Epithelial cell of proximal tubule (primary cell): Measurements from ENCODE around the gene THEGL.

GRCh38 chr4:52862387-52863053 is 403 bp downstream of the RASL11B start:
- RAMPAGE, long total RNA: no peak
- RRBS: 3% methylated on average over 16 of the region's 58 CpGs

GRCh38 chr4:52863054-52863573 is 997 bp downstream of the RASL11B start:
- RAMPAGE, long total RNA: no peak
- RRBS: no CpG with 5 or more reads among the region's 11 CpGs

DNA sequence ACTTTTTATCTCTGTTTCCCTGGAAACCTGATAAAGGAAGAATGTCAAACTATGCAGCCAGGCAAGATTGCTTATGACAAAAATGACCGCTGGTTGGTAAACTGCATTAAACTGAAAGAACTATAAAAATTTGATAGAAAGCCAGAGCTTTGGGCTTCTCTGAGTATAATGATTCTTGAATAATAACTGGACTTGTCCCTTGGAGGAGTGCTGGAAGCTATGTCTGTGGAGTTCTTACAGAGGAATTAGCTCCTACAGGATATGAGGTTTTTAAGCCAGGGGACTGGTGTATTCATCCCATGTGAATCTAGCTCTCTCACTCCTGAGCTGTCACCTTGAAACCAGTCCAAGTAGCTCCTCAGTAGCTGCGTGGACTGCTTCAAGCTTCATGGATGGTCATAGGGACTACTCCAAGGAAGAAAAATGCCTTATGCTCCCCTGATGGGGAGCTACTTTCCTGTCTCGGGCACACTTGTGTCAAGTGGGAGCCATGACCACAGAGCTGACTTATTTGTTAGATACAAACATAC is 52.1 kb downstream of the RASL11B start:
- RAMPAGE, long total RNA: no peak
- RRBS: no CpG with 5 or more reads among the region's 3 CpGs

DNA sequence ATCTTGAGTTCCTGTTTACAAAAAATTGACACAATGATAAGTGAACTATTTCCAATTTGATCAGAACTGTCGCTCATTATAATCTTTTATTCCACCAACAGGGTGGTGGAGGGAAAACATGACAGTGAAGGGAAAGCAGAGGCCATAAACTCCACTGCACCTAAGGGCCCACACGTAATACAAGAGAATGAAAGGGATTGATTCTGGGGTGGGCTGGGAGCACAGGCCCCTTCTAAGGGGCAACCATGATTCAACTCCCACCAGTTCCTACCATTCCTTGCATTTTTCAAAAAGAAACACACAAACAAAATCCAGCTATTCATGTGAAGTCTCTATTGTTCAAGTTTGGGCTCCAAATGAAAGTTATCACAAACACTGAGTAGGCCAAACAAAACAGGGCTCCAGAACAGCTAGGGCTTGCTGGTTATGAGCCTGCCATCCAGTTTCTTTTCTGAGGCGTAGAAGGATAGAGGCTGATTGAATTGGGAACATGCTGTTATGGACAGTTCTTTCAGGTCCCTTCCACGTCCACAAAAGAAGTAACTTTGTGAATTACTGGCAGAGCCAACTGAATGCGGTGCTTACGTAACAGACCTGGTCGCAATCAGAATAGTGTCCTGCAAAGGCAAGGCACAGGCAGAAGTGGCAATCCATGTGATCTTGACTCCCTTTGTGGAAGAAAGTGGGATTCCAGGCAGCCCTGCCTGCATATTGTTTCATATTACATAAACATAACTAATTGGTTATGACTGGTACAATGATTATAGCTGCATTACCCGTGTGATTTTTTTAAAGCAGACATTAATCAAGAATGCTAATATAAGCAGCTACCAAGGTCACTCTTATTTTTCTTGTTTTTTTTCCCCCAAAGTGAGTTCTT is 244.5 kb downstream of the SCFD2 start:
- RAMPAGE, long total RNA: no peak
- RRBS: no CpG with 5 or more reads among the region's 8 CpGs

- RAMPAGE, long total RNA: no peak
- RRBS: no CpG with 5 or more reads among the region's 2 CpGs
Measured at GRCh38 chr4:53513591-53514120, 77.6 kb downstream of the LNX1 start.

DNA sequence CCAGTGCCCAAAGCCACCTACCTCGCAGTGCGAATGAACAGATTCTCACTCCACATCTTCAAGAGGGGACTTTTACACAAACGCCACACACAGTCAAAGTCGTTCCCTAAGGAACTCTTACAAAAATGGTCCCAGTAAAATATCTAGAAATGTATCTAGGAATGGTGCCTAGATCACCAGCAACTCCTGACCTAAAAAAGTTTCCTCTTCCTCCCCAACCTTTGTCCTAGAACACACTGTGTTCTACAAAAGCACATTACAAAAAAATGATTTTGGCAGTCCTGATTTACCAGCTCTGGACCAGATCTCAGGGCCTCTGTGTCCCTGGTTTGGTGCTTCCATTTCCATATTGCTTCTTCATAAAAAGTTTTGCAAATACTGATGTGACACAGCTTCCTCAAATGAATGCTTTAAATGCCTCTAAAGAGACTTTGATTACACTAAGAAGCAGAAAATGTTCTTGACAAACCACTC is 55.0 kb downstream of the LNX1 start:
- RAMPAGE, long total RNA: no peak
- RRBS: no CpG with 5 or more reads among the region's 4 CpGs

- RAMPAGE, long total RNA: no peak
- RRBS: no CpG with 5 or more reads among the region's 12 CpGs
Measured at GRCh38 chr4:53905899-53906334, 158.5 kb downstream of the CHIC2 start.

DNA sequence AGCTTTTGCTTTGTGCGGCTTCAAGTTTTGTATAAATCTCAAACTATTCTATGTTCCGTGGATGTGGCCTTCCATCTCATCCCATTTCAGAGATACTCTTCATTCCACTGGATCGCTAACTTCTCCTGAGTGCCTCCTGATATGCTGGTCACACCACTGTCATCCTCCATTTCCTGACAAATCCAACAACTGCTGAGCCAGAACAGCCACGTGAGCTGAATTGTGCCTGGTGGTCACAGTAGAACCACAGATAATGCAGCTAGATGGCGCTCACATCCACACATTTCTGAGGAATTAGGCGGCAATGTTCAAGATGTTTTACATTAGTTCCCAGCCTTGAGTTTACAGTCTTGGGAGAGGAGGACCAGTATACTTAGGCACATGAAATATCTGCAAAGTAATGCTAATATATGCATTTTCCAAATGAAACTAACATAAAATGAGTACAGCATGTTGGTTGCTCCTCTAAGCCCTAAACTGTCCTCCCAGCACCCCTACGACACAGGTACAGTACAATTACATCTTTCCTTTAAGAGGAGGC is 134.4 kb downstream of the CHIC2 start:
- RAMPAGE, long total RNA: no peak
- RRBS: no CpG with 5 or more reads among the region's 7 CpGs

DNA sequence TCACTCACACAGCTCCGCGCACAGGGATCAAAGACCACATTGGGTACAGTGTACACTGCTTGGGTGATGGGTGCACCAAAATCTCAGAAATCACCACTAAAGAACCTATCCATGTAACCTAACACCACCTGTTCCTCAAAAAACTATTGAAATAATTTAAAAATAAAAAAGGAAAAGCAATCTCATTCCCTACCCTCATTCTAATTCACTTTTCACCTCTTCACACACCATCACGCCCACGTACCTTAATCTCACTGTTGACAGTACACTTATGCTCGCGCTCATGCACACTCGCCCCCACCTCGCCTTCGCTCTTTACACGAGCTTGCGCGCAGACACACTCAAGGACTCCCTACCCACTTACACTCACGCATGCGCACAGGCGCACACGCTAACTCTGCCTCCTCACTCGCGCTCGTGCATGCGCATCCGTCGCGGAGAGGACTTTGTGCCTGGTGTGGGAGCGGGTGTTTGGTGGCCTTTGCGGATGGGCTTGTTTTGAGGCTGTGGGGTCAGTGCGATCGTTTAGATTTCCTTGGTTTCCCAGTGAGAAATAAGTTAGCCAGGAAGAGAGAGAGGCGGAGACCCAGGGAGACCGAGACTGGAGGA is 8.3 kb upstream of the GSX2 start:
- RAMPAGE, long total RNA: no peak
- RRBS: no CpG with 5 or more reads among the region's 29 CpGs

DNA sequence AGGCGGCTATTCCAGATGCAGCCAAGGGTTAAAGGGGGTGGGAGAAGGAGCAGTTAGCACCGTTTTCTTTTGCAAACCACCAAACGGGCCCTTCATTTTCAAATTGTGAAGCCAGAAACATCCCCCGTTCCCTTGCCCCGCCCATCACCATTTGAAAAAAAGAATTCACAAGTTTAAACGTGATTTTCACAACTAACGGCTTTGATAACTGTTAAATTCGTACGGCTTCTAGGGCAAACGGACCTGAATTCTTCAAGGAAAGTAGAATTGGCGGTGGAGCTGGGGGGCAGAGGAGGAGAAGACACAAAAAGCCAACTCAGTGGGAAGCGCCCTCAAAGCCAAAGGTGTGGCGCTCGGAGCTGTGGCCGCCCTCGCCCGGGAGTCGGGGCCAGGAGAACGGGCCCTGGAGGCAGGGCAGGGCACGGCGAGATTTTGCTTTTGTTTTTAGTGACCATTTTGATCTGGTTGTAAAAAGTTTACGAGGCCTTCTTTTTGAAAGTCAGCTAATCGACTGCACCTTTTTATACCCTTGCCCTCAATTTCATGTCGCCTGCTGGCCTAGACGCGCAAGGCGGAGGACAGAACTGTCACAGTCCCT is 3.2 kb upstream of the PDGFRA start:
- RAMPAGE, long total RNA: no peak
- RRBS: no CpG with 5 or more reads among the region's 27 CpGs

GRCh38 chr4:54281256-54281822 is 52.2 kb downstream of the PDGFRA start:
- RAMPAGE, long total RNA: no peak
- RRBS: no CpG with 5 or more reads among the region's 7 CpGs

GRCh38 chr4:54709510-54709894 is 51.7 kb downstream of the KIT start:
- RAMPAGE, long total RNA: no peak
- RRBS: no CpG with 5 or more reads among the region's 5 CpGs

GRCh38 chr4:55860343-55860809 is 6.9 kb downstream of the EXOC1 start:
- RAMPAGE, long total RNA: no peak
- RRBS: no CpG with 5 or more reads among the region's 4 CpGs

DNA sequence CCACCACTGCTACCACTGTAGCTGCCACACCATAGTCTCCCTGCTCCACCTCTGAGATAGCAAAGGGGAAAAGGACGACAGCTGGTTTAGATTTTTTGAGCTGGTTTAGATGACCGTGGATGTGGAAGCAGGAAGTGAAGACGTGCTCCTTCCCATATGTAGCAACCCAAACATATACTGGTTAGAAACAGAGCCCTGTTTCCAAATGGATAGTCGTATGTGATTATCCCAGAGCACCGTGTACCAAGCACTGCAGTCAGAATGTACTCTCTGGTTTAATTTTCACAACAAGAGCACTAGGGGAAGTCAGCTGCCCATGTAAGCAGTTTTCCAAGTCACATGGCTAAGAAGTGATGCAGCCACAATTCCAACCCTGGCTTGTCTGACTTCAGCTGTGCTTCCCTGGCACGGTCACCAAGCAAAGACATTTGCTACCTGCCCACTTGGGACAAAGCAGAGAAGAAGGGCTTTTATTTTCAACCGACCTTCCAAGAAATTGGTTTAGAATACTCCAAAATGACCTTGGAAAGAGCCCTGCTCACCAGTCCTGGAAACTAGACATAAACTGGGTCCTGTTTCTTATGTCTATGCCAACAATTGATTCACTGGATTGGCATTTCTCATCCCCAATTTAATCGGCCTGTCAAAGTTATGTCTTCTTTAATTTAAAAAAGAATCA is 28.2 kb upstream of the CEP135 start:
- RAMPAGE, long total RNA: no peak
- RRBS: no CpG with 5 or more reads among the region's 8 CpGs

GRCh38 chr4:56048309-56048762 is 562 bp upstream of the CRACD start:
- RAMPAGE, long total RNA: no peak
- RRBS: no CpG with 5 or more reads among the region's 7 CpGs

GRCh38 chr4:56212637-56213180 is 163.8 kb downstream of the CRACD start:
- RAMPAGE, long total RNA: no peak
- RRBS: no CpG with 5 or more reads among the region's 2 CpGs

DNA sequence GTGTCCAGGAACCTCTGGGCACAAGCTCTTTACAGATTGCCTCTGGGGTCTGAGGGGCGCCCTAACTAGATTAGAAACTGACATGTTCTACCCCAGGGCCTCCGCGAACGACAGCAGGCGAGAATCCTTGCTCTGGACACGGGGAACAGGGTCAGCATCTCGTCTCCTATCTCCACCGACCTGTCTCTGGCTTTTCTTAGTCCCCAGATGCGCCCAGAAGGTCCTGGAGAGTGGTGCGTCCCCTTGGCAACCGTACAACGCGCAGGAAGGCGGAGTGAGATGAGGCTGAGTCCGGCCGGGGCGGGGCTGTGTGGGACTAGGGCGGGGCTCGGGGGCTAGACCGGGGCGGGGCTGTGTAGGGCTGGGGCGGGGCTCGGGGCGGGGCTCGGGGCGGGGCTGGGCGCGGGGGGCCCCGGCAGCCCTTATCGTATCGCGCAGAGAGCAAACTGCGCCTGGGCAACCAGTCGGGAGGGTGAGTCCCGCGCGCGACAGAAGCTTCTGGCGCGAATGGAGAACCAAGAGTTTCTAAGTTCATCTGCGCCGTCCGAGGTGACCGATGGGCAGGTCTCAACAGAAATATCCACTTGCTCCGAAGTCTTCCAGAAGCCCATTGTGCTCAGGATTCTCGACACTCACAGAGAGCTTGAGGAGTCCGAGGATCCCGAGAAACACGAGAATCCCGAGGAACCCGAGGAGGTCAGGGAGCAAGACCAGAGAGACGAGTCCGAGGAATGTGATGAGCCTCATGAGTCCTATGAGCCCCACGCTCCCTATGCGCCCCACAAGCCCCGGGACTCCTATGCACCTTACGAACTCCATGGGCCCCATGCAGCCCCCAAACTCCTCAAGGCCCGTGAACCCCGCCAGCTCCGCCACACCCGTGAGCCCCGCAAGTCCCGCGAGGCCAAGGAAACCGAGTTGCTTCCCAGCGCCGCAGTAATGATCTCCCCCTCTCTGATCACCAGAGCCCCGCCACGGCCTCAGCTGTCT is at the start of gene THEGL:
Gene THEGL (plus strand): TSS at position 437 of the 990 bp plus-strand sequence.
- RAMPAGE, long total RNA: no peak
- RRBS: 3% methylated on average over 11 of the region's 69 CpGs

- RAMPAGE, long total RNA: no peak
- RRBS: 2% methylated on average over 56 of the region's 115 CpGs
Measured at GRCh38 chr4:56908397-56909478, 1.0 kb downstream of the REST start.

DNA sequence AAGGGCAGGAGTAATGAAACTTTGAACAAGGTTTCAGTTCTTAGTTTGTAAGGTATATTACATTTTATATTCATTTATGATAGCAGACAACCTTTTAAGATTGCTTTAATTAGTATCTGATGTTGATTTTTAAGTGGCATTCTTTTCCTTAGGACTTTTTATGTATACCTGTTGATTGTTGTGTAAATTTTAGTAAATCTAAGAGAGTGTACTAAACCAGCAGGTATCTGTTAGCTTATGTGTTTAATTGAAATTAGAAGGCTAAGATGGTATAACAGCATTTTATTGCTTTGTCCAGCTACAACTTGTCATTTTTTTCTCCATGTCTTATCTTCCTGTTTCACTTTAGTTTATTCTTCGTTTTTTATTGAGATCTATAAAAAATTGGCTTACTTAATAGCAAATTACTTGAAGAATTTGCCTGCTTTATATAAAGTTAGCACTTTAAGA is 24.5 kb downstream of the REST start:
- RAMPAGE, long total RNA: no peak
- RRBS: no CpG with 5 or more reads among the region's 1 CpG

- RAMPAGE, long total RNA: no peak
- RRBS: 1% methylated on average over 5 of the region's 21 CpGs
Measured at GRCh38 chr4:56976331-56976654, 1.1 kb downstream of the NOA1 start.